T-cell (primary cell): ENCODE results near the gene PKP4.

GRCh38 chr2:158131460-158131781 is 29.7 kb downstream of the UPP2 start:
- PRO-cap, 7 experiments, result no peak in any of the 7 experiments

DNA sequence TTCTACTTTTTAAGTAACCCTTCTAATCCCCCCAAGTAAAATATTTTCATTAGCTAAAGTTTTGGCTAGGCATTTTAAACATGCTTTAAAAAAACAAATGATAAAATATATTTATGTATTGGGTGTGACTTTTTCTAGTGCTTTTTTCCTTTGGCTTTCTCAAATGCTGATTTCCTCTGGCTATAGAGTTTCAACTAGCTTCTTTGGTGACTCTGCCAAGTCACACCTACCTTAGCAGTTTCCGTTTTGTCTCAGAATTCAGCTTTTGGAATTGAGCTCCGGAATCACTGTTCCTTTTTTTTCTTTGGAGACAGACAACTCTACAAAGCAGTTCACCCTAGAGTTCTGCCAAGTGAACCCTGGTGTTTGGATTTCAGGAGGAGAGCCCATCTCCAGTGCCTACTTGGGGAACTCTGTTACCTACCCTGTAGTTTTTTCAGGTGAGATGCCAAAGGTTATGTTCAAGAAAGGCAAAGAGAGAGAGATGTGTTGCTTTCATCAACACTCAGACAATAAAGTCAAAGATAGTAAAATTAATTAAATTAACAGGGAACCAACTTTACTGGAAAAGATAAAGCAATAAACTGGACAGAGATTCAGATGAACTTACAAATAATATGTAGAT is 89.9 kb downstream of the UPP2 start:
- PRO-cap, 7 experiments, result no peak in any of the 7 experiments

GRCh38 chr2:158456515-158457240 is at the start of gene PKP4:
PKP4 (plus strand) TSS chr2:158456952.
- PRO-cap, 7 experiments, result peak in 6 of 7 experiments; most common plus-strand start chr2:158456955 (in 3); most common minus-strand start chr2:158456687 (in 4)

- PRO-cap, 7 experiments, result no peak in any of the 7 experiments
These were observed 14.1 kb downstream of the PKP4 start for GRCh38 chr2:158470874-158471308.

- PRO-cap, 7 experiments, result no peak in any of the 7 experiments
These were observed 16.2 kb downstream of the TANC1 start for GRCh38 chr2:158984510-158985223.

DNA sequence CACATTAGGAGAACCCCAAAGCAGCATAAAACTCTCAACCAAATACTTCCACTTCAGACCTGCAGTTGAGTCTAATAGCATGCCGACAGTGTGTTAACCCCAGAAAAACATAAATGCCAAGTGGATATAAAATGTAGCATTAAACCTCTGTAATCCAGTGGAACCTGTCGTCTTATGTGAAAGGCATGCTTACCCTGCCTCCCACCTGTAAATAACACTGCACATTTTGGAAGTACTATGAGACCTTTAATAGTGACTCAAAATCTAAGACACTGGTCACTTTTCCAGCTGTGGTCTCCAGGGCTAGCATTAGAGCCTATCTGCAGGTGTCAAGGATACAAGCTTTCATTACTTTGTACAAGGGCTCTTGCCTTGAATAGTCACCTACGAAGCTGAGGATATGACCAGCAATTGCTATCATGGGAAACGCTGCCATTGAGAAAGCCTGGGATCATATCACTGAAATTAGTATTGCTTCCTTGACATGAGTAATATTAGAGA is 79.7 kb upstream of the WDSUB1 start:
- PRO-cap, 7 experiments, result no peak in any of the 7 experiments

GRCh38 chr2:159372932-159373415 is 86.5 kb upstream of the WDSUB1 start:
- PRO-cap, 7 experiments, result no peak in any of the 7 experiments

DNA sequence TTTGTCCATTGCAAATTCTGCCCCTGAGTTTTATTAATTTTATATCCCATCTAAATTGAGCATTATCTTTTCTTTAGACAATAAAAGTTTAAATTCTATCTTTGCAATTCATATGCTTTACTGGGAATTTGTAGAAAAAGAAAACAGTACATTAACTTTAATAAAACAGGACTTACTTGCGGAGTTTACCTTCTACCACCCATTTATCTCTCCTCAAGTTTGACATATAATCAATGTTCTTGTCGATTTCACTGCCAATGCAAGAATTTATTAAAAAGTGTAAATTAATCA is 96.9 kb upstream of the WDSUB1 start:
- PRO-cap, 7 experiments, result no peak in any of the 7 experiments

DNA sequence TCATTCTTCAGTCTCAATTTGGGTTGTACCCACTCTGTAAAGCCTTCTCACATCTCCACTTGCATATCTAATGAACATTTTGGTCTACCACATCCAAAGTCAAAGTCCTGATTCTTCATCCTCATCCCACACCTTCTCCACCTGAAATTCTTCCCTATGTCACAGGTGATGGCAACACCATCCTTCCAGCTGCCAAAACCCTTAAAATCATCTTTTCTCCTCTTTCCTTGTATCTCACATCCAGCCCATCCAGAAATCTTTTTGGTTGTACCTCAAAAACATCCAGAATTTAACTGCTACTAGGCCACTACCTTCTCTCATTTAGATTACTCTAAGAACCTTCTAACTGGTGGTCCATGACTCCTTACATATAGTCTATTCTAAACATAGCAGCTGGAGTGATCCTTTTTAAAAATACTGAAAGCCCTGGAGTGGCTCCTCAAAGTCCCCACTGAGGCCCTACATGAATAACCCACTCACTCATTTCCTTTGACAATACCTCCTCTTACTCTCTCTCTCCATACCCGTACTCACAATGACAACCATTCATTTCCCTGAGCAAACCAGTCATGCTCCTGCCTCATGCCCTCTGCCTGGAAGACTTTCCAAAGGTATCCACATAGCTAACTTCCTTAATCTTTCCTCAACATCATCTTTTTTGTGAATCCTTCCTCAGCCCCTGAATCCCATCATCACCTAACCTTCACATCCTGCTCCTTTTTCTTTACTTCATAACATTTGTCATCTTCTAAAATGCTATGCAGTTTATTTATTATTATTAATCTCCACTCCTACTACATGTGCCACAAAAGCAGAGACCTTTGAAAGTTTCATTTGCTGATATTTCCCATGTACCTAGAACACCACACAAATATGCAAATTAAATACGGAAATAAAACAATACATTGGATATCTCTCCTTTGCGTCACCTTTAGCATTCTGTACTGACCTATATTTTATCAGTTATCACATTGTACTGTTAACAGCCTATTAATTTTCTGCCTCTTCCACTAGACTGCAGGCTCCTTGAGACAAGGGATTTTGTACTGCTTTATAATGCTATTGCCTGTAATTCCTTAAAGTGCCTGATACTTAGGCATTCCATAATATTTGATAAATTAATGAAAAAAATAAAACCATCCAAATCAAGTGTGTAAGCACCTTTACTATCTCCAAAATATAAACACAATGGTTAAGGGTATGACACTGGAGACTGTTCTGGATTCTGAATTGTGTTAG is 102.5 kb downstream of the BAZ2B start:
- PRO-cap, 7 experiments, result no peak in any of the 7 experiments

DNA sequence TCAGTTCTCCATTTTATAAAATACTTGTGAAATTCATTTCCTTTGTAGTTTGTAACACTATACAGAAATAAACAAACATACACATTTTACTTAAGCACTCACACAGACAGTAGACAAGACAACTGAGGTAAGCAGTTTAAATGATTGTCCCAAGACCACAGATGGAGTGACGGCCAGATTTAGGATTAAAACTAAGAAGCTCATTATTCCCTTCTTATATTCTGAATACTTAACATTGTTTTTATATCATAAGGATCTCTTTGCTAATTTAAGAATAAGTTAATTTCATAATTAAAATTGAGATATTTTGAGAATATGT is 100.9 kb downstream of the BAZ2B start:
- PRO-cap, 7 experiments, result no peak in any of the 7 experiments

DNA sequence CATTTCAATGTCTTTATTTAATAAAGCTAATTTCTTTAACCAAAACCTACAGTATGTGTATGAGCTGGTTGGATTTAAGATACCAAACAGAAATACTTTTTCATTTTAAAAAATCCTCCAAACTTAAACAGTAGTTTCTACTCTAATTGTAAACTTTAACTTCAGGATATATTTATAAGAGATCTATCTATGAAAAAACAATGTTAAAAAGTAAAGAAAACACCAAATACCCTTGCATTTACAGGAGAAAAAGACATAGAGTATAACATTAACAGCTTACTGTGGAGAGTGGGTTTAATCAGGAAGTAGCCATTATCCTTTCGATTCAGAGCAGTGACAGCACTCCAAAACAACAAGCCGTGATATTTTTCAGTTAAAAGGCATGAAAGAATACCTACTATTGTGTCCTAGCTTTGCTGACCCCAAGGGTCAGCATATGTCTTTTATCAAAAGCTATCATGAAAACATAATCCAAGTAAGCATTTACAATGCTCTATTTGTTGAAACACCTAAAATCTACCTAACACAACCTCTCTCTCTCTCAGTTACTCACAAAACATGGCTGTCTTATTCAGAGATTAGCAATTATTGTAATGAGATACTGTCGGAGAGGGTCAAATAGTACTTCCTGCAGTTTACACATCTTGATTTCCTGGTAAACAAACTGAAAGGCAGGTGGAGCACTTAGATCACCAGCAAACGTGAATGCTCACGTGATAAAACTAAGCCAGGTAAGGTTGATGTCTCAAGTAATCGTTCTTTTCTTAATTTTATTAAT is 100.2 kb downstream of the BAZ2B start:
- PRO-cap, 7 experiments, result peak in 7 of 7 experiments; most common plus-strand start position 312 of the sequence (in 7); most common minus-strand start position 560 of the sequence (in 6)

DNA sequence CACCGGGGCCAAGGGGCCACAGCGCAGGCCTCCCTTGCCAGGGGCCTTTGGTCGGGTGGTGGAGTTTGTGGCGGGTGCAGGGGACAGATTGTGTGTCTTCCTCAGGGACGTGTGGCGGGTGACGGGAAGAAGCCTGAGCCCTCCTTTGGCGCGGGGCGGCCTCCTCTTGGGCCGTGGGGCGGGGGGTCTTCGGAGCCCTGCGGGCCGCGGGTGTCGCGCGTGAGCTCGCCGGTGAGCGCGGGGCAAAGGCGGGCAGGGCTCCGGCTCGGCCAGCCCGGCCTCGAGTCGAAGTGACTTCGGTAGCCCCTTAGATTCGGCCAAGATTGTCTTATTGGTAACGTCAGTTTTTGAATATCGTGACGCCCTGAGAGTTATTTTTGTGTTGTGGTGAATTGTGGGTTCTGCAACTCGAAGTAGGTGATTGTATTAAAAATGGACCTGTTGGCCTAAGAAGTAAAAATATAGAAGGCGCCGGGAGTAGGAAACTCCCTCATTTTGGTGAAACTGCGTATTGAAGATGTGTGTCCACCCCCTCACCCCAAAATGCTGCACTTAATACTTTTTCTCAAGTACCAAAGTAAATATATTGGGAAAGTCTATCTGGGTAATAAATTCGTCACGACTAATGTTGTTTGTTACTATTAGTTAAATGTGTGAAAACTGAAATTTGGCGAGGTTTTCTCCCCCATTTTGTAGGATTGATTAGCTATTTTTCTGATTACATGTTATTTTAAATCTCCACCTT is 673 bp downstream of the MARCHF7 start:
- PRO-cap, 7 experiments, result peak in 4 of 7 experiments; most common plus-strand start position 494 of the sequence (in 1); most common minus-strand start position 554 of the sequence (in 2)

DNA sequence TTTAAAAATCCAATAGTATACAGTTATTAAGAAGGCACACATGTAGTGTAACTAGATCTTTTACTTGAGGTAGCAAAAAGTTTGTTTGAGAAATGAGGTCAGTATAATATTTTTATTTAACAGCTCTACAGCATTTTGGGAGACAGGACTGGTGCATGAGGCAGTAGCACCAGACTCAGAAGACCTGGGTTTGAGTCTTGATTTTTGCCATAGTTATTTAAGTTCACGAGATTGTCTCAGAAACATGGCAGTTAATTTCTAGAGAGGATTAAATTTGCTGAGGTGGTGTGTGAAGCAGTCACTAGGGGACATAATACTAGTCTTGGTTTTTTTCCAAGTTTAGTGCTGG is 1.3 kb downstream of the MARCHF7 start:
- PRO-cap, 7 experiments, result no peak in any of the 7 experiments

DNA sequence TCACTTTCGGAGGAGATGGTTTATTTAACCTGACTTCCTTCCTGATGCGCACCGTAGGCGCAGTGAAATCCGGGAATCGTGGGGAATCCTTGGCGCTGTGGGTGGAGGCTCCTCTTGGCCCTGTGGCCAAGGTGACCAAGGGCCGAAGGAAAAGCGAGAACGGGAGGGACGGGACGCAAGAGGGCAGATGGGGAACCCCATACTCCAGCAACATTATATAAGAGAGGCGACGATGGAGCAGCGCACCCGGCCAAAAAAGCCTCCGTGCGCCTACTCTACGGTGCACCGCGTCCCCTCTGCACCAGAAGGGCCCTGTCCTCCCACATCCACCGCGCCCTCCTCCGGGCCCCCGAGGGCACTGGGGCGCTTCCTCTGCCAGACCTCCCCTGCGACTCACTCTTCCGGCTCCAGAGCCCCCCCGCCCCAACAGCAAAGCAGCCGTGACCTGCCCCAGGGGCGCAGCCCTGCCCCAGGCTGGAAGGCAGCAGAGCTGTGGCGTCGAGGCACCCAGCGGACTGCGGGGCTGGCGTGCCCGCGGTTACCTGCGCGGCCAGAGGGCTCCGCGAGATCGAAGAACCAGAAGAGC is 416 bp downstream of the LY75 start:
- PRO-cap, 7 experiments, result peak in 7 of 7 experiments; most common plus-strand start position 487 of the sequence (in 6); most common minus-strand start position 360 of the sequence (in 6)

GRCh38 chr2:160210528-160211090 is 10.5 kb upstream of the ITGB6 start:
- PRO-cap, 7 experiments, result no peak in any of the 7 experiments

GRCh38 chr2:160223877-160224526 is 23.9 kb upstream of the ITGB6 start:
- PRO-cap, 7 experiments, result no peak in any of the 7 experiments

DNA sequence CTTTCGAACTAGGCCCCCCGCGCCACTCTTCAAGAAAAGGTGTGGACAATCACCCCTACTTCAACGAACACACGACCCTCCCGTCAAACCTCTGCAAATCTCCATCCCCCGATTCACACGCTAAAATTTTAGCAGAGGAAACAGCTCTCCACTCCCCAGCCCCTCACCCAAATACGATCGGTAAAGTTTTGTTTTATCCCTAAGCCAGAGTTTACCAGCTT is 85.4 kb downstream of the RBMS1 start:
- PRO-cap, 7 experiments, result no peak in any of the 7 experiments

- PRO-cap, 7 experiments, result peak in 3 of 7 experiments; most common minus-strand start chr2:160474217 (in 1)
These were observed 19.5 kb downstream of the RBMS1 start for GRCh38 chr2:160474111-160474468.

DNA sequence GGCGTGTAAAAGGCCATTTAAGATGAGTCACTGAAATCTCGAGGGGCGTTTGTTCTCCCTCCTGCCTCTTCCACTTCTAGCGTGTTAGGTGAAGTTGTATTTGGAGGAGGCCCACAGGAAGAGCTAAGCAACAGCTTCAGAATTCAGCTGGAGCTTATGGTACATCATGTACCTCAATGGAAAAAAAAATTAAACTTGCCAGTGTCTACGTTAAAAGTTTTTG is 23.5 kb upstream of the RBMS1 start:
- PRO-cap, 7 experiments, result no peak in any of the 7 experiments

- PRO-cap, 7 experiments, result peak in 7 of 7 experiments; most common plus-strand start chr2:162013812 (in 1); most common minus-strand start chr2:162013690 (in 7)
These were observed 60.4 kb downstream of the DPP4 start for GRCh38 chr2:162013415-162014133.